HEK293 (cell line): Measurements from ENCODE around the gene SYCE1.

GRCh38 chr10:133527590-133528686 is 775 bp downstream of the CYP2E1 start:
- PRO-cap, result no peak
- RRBS, 2 experiments, result 50 to 97% methylated on average over 7 to 15 of the region's 91 CpGs

- PRO-cap, result no peak
- RRBS, 2 experiments, result 87 to 95% methylated on average over 6 of the region's 69 CpGs
These were observed at the start of gene SYCE1 for GRCh38 chr10:133565306-133566068. SYCE1 (minus strand) TSS chr10:133565583.